Neural cell (in vitro differentiated cells): ENCODE measurements around a stretch of chr1.

- RAMPAGE, long total RNA, result no peak
Observed at GRCh38 chr1:30901182-30901563, 7.4 kb downstream of the SDC3 start.

DNA sequence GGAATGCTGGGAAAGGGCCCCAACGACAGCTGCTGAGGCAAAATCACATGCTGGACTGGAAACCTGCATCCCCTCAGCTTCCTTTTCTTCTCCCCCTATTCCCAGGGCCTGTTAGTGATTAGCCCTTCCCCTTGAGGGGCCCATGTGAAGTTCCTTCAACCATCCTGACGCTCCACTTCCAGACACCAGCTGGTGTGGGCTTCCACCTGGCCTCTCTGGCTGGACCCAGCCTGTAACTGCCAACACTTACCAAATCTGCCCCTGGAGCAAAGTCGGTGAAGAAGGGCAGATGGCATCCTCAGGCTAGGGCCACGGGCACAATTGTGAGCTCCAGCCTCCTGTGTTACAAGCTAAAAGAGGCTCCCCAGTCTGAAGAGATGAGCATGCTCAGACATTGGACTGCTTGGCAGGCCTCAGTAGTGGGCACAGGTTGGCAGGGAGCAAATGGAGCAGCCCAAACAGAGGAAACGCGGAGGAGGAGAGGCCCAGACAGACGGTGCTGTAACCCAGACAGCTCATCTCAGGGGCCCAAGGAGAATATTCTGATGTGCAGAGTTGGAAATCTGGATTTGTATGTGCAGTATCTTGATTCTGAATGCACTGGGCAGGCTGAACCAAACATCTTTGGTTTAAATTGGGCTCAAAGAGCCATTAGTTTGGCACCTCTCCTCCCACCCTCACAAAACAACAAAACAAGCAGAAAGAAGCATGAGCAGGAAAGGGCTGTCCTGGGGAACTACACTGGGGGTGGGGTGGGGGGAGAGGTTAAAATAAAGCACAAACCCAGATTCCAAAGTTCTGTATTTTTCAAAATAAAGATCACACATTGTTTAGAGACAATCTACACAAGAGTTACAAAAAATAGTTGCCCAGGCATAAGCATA, 22.4 kb upstream of the SDC3 start:
- RAMPAGE, long total RNA, result no peak

DNA sequence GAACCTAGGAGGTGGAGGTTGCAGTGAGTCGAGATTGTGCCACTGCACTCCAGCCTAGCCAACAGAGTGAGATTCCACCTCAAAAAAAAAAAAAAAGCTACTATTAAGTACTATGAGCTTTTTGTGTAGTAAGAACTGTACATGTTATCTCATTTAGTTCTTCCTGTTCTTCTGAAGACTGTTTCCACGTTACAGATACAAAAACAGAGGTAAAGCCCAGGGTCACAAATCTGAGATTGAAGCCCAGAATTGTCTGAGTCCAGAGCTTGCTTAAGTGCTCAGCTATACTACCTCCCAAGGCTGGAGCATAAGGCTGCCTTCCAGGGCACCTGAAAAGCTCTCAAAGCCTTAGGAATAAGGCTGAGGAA, 2.9 kb downstream of the FABP3 start:
- RAMPAGE, long total RNA, result no peak

DNA sequence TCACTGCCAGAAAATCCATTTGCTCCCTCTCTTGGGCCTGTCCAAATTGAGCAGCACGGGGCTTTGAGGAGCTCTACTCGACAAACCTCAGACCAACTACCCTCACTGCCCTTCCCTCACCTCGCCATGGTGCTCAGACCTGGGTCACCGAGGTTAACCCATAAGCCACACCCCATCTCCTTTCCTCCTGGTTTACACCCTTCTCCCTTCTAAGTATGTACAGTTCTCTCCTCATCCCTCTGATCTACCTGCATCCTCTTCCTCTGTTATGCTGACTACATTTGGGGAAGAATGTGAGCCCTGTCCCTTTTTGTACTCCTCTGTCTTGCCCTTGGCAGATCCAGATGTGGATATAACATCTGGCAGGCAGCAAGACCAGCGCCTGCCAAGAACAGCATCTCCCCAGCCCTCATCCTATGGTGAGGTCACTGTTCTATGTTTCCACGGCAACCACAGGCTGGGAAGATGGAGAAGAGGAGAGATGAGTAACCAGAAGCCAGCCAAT, 3.6 kb upstream of the FABP3 start:
- RAMPAGE, long total RNA, result start-site peak on the minus strand centred at position 354 of the sequence, 179 bp wide, 38 and 52 reads in 2 replicates

DNA sequence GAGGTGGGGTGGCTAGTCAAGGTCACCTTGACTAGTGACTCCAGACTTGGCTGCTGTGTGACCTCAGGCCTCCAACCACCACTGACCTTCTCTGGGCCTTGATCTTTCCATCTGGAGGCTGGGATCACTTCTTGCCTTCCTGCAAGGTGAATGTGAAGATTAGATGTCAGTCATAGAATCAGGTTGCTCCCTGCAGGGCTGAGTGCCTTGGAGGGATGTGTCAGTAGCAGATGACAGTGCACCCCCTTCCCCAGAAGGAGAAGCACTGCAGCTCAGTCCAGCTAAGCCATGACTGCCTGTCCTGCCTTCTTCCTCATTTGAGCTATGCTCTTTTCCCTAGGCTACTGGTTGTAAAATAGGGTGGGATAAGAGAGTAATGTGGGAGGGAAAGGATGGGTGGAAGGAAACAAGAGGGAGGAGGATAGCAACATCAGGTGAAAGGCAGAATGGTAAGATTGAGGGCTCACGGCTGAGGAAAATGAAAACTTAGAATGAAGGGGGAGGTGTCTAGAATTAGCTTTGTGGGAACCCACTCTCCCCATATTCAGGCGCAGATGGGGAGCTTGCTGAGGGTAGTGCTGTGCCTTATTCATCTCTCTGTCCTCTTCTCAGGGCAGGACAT, 11.1 kb upstream of the FABP3 start:
- RAMPAGE, long total RNA, result no peak

- RAMPAGE, long total RNA, result no peak
Observed at GRCh38 chr1:31501269-31501692, 75.0 kb upstream of the TINAGL1 start.

DNA sequence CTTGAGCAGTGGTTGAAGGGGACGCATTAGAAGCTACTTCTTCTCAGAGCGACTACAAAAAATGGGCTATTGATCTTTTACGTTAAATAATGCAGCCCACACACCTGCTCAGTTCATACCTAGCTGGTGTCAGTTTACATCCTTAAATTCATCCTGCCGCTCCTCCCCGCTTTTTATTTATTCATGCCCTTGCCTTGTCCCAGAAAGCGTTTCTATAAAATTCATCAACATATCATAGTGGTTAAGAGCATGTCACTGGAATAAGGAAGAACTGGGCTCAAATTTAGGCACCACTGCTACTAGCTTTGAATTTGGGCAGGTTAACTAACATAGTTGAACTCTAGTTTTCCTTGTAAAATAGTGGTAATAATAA, 66.0 kb upstream of the TINAGL1 start:
- RAMPAGE, long total RNA, result no peak

DNA sequence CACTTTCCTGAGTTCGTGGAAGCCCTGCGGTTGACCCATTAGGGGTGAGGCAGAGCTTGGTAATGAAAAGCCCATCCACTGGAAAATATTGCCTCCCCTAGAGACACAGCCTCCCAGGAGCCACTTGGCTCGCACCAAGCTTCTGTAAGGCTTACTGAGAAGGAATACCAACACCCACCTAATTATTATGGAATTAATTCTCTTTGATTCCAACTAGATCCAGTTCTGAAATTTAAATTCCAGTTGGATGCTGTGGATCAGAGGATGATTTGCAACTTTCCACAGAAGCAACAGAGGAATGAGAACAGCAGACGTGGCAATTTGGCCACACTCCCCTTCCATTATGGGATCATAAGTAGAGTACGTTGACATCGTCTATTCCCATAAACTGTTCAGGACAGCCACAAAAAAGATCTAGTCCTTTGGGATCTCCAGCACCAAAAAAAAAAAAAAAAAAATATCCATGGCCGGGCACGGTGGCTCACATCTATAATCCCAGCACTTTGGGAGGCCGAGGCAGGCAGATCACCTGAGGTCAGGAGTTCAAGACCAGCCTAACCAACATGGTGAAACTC, 4.2 kb upstream of the PEF1 start:
- RAMPAGE, long total RNA, result no peak

DNA sequence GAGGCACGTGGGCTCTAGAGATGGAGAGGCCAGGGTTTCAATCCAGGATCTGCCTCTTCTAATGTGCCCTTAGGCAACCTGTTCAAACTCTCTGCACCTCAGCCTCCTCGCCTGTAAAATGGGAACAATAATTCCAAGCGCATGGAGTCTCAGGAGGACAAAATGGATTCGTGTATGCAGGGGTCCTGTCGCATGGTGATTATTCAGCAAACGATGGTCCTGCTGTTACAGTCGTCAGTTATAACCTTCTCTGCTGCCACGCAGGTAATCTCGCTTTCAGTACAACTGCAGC, 23.7 kb downstream of the COL16A1 start:
- RAMPAGE, long total RNA, result no peak

DNA sequence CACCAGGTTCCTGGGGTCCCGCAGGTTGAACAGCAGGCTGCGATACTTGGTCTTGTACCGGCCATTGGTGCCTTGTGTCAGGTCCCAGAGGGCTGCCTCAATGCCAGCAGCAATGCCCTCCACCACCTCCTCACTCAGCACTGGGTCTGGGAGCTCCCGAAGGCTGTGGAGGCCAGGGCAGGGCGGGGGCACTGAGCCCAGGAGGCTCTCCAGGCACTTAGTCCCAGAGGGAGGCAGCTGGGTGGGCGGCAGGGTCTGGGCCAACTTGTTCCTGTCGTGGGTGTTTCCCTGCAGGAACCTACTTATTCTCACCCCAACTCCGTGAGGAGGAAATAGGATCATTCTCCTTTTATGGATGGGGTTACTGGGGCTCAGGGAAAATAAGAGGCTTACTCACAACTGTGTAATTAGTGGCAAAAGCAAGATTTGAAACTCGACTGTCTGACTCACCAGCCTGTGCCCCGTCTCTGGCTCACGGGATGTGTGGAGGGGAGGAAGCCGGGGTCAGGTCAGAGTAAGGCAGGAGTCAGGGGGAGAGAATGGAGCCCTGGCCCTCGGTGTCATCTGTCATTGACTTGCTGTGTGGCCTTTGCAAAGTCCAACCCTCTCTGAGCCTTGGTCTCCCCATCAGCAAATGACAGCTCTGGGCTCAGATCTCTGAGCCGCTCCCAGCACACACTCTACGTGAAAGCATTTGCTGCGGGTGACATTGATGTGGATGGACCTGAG, 17.2 kb downstream of the SPOCD1 start:
- RAMPAGE, long total RNA, result no peak

GRCh38 chr1:31908208-31909220, 29.7 kb downstream of the PTP4A2 start:
- RAMPAGE, long total RNA, result no peak

GRCh38 chr1:31918317-31919299, 19.6 kb downstream of the PTP4A2 start:
- RAMPAGE, long total RNA, result no peak

DNA sequence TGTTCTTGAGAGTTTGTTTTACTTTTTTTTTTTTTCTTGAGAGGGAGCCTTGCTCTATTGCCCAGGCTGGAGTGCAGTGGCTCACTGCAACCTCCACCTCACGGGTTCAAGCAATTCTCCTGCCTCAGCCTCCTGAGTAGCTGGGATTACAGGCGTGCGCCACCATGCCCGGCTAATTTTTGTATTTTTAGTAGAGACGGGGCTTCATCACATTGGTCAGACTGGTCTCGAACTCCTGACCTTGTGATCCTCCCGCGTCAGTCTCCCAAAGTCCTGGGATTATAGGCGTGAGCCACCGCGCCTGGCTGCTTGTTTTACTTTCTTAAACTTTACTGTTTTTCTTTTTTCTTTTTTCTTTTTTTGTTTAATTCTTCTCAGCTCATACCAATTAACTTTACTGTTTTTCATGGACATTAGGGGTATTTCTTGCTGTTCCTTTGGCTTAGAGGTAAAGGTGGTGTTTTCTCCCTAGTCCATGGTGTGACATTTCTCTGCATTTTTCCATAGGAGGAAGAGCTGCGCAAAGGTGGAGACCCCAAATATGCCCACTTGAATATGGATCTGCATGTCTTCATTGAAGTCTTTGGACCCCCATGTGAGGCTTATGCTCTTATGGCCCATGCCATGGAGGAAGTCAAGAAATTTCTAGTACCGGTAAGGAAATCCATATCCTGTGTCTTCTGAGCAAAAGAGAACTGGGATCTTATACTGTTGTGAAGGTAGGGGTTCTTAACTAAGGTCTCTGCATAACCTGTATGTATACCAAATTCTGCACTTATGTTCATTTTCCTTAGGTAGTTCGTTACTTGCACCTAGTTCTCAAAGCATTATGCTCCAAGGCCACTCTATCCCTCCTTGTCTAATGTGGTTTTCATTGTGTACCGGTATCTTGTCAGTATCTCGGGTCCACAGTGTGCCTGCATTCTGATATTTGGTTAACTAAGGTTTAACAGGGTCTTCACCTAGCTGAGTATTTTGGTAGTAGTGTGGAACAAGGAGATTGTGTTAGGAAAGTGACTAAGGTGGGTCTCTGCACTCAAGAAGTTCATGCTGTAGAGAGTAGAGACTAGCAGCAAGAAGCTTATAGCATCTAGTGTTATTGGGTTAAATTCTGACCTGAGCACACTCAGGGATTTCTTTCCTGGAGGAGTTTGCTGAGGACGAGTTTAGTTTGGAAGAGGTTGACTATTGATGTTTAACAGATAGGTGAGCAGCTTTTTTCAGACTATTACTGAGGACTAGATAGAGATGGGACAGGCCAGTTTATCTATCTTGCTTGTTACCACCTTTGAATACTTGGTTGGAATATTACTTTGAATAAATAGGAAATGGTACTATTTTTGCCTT, 19.5 kb downstream of the KHDRBS1 start:
- RAMPAGE, long total RNA, result no peak

GRCh38 chr1:32142588-32143162, 34.8 kb downstream of the KPNA6 start:
- RAMPAGE, long total RNA, result no peak

DNA sequence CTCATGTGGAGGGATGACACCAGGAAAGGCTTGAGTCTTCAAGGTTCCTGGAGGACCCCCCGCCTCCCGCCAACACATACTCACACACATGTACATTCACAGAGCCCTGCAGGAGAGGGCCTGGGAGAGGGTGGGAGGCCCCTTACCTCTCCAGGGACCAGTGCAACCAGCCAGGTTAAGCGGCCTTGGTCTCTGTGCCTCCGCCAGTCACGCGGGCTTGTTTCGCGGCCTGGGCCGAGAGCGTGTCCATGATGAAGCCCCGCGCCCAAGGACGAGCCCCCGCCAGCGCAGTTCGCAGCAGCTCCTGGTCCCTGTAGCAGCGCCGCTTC, 7.3 kb upstream of the FAM167B start:
- RAMPAGE, long total RNA, result no peak

- RAMPAGE, long total RNA, result no peak
Observed at GRCh38 chr1:32273687-32274400, 18.0 kb upstream of the HDAC1 start.

DNA sequence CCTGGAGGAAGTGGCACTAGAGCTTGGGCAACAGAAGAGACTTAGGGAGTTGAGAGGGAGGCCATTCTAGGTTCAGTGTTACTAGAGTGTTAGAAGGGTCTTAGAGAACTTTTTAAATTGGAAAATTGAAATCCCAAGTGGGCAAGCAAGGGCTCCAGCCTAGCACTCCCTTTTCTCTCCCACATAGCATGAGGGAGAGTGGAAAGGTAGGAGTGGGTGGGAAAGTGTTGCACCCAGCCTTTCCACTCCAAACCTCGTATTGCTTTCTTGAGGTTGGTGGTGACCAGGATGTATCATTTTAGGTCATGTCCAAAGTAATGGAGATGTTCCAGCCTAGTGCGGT, 5.8 kb downstream of the MARCKSL1 start:
- RAMPAGE, long total RNA, result no peak

- RAMPAGE, long total RNA, result no peak
Observed at GRCh38 chr1:32333460-32333696, 2.7 kb downstream of the MARCKSL1 start.

DNA sequence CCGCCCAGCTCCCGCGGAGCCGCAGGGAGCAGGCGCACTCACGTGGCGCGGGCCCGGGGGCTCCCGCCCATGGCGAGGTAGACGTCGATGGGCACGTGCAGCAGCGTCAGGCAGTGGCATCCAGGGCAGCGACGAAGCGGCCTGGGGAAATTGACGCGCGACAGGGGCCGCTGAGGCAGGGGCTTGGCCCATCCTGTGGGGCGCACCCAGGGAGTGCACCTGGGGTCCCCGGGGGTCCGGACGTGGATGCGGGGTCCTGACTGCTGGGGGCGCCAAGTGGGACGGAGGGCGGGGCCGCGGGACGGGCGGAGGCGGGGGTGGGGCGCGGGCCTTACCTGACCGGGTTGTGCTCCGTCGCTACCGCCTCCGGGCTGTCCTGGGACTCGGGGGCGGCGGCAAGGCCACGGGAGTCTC, 883 bp downstream of the FAM229A start:
- RAMPAGE, long total RNA, result no peak

DNA sequence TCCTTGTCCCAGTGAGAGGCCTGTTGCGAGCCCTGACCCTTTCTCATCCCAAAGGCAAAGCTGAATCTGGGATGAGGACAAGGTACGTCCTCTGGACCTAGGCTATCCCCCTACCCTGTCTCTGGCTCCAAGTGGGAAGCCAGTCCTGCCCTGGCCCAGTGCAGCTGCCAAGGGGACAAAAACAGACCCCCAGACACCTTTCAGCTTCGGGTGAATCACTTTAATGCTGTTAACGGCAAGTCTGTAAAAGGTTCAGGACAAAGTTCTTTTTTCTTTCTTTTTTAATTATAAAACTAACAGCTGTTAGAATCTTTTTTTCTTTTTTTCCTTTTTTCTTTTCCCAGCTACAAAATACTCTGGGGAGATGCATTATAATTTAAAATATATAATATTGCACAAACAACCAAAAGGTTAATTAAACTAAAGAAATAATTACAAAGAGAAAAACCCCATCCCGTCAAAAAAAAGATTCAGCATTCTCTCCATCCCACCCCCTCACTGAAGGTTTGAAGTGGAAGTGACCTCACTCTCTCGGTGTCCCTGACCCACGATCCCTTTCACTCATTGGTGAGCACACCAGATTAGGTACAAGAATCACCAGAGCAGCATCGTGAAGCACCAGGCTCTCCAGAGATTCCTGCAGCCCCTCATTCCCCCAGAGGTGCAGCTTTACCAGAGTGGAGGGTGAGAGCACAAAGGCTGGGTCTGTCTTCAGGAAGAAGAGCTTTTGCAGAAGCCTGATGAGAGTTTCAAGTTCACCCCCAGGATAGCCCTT, 2.8 kb downstream of the TSSK3 start:
- RAMPAGE, long total RNA, result no peak